NB4 (cell line): ENCODE measurements around a stretch of chr1.

DNA sequence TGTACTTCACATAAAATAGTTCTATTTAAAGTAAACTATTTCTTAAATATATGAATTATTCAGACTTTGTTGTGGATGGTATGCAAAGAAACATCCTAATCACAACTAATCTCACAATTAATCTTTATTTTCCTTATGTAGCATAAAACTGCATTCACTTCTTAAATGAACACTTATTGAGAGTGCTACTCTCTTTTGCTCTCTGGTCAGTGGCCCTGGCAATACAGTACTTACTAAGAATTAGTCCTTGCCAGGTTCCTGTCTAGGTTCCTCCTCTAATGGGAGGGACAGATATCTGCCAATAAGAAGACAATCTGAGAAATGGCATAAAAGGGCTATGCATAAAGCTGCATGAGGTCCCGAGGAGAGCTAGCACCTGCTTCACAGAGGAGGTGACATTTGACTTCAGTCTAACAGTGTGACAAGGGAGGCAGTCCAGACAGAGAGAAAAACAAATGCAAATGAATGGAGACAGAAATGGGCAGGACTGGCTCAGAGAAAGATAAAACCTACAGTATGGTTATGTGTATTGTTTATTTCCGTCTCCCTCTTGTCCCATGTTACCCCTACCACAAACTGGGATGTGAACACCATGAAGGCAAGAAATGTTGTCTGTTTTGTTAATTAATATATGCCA is 357.1 kb upstream of the SGIP1 start:
- RRBS: no CpG with 5 or more reads among the region's 2 CpGs

GRCh38 chr1:66300902-66301717 is 232.8 kb upstream of the SGIP1 start:
- RRBS: no CpG with 5 or more reads among the region's 6 CpGs

DNA sequence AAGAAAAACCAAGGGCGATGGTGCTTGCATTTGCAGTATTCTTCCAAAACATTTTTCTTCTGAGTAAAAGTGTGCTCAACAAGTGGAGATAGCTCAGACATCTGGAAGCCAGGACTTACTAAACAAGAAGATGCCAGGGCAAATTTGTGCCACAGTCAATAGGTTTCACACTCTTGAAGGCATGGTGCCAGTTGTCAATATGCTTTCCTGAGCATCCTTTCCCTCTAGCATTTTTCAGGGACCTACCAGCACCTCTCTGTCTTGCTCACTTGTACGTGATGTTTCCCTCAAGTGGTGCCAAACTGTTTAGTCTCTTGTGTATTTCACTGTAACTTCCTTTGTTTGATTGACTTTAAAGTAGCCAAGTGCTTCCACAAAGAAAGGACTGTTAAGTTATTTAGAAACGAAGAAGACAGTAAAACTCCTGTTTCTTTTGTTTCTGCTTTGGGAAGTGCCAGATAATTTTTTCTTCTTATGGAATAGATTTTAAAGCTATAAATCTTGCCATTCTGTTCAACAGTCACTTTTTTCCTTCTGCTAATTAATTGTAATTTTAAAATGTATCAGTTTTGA is 193.9 kb upstream of the SGIP1 start:
- RRBS: no CpG with 5 or more reads among the region's 3 CpGs

DNA sequence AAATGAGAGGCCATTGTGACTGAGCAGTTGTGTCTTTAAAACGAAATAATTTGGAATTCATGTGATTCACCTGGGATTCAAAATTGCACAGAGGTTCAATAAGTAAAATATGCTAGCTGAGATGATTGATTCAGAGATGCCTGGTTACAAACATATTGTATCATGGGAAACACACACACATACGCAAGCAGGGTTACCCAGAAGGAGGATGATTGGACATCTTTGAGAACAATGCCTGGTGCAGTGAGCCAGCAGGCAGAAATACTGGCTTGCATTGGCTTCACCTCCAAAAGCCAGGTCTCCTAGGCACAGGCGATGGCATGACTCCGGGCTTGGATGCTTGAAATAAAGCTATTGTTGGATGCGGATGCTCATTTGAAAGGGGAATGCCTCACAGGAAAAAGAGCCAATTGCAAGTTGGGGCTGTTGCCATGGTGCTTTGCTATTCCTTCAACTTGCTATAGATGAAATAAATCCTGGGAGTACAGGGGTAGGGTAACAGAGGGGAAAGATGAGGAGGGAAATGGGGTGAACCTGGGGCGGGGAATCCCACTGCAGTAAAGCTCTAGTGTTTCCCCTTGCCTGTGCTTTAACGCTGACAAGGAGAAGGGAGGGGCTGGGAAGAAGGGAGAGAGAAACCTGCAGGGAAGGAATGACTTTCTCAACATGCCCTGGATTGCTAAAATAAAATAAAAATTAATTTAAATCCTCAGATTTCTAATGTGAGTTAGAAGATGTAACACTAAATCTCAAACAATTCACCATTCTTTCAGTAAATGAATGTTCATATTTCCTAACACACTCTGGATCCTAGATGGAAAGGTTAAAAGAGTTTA is 180.6 kb upstream of the SGIP1 start:
- RRBS: no CpG with 5 or more reads among the region's 7 CpGs

DNA sequence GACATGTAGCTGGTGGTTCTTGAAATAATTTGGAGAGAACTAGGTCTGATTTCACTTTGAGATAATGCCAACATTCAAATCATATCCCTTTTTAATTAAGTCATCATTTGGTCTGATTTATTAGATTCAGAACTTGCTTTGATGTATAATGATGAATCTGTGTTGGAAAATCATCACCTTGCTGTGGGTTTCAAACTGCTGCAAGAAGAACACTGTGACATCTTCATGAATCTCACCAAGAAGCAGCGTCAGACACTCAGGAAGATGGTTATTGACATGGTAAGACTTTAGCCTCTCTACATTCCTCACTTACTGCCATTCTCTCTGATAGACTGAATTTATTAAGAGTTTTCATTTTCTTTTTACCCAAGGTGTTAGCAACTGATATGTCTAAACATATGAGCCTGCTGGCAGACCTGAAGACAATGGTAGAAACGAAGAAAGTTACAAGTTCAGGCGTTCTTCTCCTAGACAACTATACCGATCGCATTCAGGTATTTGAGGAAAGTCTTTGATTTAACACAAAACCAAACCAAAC is 166.3 kb upstream of the SGIP1 start:
- RRBS: no CpG with 5 or more reads among the region's 5 CpGs

GRCh38 chr1:66401938-66402764 is 131.8 kb upstream of the SGIP1 start:
- RRBS: no CpG with 5 or more reads among the region's 4 CpGs

- RRBS: no CpG with 5 or more reads among the region's 3 CpGs
Observed at GRCh38 chr1:66907044-66907884, 17.4 kb downstream of the DNAI4 start.

GRCh38 chr1:67272584-67272783 is 35.2 kb upstream of the IL12RB2 start:
- RRBS: no CpG with 5 or more reads among the region's 3 CpGs

GRCh38 chr1:67428790-67429471 is 1.3 kb downstream of the SERBP1 start:
- RRBS: no CpG with 5 or more reads among the region's 22 CpGs

DNA sequence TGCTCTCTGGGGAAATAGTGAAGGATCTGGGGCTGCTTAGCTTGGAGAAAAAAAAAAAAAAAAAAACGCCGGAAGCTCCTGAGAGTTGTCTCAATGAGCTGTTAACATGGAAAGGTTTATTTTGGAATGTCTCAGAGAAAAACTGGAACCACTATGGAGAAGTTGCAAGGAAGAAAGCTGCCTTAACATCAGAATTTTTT is 49.5 kb upstream of the SERBP1 start:
- RRBS: no CpG with 5 or more reads among the region's 2 CpGs

DNA sequence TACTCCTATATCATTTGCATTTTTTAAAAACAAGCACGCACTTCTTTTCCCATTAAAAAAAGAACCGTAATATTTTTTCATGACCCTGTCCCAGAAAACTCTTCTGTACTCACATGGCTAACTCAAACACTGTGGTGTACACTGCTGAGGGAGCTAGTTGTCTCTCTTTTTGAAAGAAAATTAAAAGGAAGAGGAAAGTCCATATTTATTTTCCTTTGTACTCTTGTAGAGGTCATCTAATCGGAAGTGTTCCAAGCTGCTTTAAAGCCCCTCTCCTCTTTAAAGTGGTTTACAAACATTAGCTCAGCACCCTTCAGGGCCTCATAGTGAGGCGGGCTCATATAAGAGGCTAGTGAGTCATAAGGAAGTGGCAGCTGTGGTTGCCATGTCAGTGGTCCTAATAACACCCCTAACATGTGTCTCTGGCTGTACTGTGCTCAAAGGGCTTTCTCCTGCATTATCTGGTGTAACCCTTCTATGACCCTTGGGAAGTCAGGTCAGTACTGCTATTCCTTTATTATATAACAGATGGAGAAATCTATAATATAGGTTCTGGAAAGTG is 104.4 kb upstream of the SERBP1 start:
- RRBS: no CpG with 5 or more reads among the region's 4 CpGs

- RRBS: no CpG with 5 or more reads among the region's 3 CpGs
Observed at GRCh38 chr1:67558405-67558711, 126.6 kb upstream of the GADD45A start.

- RRBS: no CpG with 5 or more reads among the region's 15 CpGs
Observed at GRCh38 chr1:67635367-67635950, 49.5 kb upstream of the GADD45A start.

DNA sequence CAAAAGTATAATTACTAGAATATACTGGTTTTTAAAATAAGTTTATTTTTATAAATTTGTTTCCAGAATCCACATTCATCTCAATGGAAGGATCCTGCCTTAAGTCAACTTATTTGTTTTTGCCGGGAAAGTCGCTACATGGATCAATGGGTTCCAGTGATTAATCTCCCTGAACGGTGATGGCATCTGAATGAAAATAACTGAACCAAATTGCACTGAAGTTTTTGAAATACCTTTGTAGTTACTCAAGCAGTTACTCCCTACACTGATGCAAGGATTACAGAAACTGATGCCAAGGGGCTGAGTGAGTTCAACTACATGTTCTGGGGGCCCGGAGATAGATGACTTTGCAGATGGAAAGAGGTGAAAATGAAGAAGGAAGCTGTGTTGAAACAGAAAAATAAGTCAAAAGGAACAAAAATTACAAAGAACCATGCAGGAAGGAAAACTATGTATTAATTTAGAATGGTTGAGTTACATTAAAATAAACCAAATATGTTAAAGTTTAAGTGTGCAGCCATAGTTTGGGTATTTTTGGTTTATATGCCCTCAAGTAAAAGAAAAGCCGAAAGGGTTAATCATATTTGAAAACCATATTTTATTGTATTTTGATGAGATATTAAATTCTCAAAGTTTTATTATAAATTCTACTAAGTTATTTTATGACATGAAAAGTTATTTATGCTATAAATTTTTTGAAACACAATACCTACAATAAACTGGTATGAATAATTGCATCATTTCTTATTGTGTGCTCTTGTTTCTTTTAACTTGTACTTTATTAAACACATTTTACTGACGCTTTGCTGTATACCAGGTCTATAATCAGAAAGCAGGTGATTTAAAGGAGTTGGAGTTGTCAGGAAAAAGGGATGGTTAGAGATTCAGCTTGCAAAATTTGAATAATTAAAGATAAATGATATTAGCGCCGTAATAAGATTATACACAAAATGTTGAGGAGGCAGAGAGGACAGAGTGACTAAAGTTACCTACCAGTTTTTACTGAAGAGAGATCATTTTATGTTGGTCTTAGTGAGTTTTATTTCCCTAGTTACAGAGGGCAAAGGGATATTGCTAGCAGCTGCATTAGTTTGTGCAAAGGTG is 2.9 kb downstream of the GADD45A start:
- RRBS: no CpG with 5 or more reads among the region's 8 CpGs

- RRBS: no CpG with 5 or more reads among the region's 10 CpGs
Observed at GRCh38 chr1:67759891-67760607, 73.2 kb downstream of the GNG12 start.

- RRBS: no CpG with 5 or more reads among the region's 7 CpGs
Observed at GRCh38 chr1:67789558-67790114, 43.6 kb downstream of the GNG12 start.

DNA sequence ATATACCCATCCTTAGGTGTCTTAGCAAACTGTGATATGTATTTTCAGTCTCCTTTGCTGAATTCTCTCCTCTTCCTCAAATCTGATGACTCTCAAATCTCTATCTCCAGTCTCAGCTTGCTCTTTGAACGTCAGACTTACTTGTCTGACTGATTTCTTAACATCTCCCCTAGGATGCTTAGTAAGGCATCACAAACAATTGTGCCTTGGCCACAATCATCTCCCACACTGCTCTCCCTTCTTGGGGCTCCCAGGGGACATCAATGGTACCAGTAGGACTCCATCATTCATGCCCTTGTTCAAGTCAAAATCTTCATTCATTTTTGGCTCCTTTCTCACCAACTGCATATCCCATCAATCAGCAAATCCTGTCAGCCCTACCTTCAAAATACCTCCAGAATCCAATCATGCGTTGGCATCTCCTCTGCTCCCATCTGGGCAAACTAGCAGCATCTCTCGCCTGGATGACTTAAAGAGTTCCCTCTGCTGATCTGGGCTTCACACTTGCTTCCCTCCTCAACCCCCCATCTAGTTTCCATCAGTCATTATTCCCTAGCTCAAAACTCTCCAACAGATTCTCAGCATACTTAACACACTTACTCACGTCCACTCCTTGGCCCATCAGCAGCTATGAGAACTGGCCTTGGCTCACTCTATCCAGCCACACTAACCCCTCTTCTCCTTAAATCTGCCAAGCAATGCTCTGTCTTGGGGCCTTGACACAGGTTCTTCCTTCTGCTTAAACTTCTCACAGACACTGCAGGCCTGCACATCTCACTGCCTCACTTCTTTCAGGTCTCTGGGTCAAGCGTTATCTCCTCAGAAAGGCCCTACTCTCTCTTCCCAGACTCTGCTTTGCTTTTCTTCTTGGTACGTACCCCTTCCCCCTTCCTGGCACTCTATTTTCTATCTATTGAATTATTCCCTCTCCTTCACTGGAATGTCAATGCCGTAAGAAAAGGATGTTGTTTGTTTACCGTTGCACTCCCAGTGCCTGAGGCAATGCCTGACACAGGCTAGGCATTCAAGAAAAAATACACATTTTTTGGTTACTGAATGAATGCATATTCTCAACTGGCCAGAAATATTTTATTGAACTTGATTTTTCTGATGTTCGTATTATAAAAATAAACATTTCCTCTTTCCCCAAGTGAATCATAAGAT is 41.6 kb downstream of the GNG12 start:
- RRBS: no CpG with 5 or more reads among the region's 9 CpGs

GRCh38 chr1:67816256-67817155 is 16.8 kb downstream of the GNG12 start:
- RRBS: no CpG with 5 or more reads among the region's 12 CpGs

GRCh38 chr1:68115842-68116702 is 65.6 kb upstream of the DIRAS3 start:
- RRBS: no CpG with 5 or more reads among the region's 9 CpGs

DNA sequence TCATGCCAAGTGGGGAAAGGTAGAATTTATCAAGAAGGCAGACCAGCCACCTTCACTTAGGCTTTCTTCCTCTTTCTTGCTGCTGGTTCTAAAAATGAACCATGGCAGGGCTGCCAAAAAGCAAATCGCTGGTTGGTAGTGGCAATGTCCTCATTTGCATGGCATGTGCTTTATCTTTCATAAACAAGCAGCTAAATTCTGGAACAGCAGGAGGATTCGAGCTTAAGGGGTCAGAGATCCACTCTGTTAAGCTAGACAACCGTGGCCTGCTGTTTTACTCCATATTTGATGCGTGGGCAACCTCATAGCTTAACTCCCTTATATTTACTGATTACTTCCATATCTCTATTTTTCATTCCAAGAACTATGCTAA is 91.3 kb downstream of the RPE65 start:
- RRBS: no CpG with 5 or more reads among the region's 4 CpGs